HTERT-HM (cell line): ENCODE measurements around a stretch of chr6.

GRCh38 chr6:156279899-156280570 is 497.1 kb upstream of the ARID1B start:
- RRBS = no CpG with 5 or more reads among the region's 5 CpGs

GRCh38 chr6:156395210-156395909 is 381.8 kb upstream of the ARID1B start:
- RRBS = no CpG with 5 or more reads among the region's 9 CpGs

GRCh38 chr6:156688020-156688631 is 89.1 kb upstream of the ARID1B start:
- RRBS = no CpG with 5 or more reads among the region's 11 CpGs

DNA sequence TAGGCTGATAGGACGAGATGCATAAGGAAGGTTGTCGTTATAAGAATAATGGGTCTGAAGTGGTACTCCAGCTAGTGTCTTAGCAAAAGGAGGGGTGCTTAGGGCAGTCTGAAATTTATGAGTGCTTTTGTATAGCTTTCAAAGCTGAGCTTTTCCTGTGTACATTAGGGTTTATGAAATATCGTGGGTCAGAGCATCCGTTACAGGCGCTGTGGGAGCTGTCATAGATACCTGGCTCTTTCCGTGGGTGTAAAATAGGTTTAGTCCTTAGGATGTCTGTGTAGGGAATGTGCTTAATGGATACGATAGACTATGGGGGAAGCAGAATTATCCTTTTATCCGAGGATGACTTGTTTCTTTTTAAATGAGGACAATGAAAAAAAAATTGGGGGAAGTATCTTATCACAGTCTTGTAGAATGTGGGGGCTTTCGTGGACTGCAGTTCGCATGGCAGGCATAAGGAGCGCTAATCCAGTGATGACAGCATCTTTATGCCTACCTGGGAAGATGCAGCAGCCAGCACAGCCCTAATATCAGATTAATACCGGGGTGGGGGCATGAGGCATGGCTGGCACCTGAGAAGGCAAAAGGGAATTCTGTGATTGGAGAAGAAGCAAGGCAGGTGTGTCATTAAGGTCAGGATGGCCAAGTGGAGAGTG is 15.5 kb downstream of the ARID1B start:
- RRBS = no CpG with 5 or more reads among the region's 12 CpGs

GRCh38 chr6:156794824-156795460 is 17.8 kb downstream of the ARID1B start:
- RRBS = no CpG with 5 or more reads among the region's 12 CpGs

DNA sequence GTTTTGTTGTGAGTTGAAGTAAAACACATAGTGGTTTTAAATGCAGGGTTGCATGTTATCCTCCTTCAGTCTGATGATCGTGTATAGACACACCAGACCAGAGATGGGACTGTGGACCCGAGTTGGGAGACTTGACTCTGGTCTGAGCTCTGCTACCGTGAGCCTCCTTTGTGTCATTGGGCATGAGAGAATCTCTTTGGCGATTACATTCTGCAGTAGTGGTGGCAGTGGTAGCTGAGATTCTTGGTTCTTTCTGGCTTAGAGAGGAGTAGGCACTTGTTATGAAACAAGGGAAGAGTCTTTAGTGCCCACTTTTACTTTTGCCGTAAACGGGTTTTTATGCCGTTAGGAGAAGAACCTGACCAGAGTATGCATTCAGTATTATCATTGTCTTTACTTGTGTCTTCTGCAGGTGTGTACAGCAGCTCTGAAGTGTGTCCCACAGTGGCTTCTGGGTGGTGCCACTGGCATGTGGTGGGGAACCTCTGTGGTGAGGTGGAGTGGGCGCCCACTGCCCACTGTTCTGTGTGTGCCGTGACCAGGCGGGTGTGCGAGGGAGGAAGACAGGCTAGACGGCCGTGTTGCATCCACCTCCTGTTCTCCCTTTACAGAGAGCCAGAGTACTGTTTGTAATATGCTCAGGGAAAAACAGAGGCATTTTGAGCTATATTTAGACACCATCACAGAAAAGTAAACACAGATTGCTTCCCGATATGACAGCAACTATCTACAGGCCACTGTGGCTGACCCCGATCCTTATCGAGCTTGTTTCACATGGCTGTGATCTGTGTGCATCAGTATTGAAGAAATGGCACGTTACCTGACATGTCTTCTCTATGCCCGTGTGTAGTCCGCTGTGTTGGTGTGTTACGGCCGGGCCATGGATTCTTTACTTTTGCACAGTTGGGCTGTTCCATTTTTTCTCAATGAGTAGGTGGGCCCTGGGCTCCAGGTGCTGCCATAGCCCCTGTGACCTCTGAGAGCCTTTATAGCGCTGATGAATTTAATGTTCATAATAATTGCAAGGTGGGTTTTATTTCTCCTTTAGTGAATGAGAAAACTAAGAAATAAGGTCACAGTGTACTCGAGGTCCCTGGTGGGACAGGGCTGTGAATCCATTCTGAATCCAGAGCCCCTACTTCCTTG is 45.5 kb downstream of the ARID1B start:
- RRBS = no CpG with 5 or more reads among the region's 23 CpGs

DNA sequence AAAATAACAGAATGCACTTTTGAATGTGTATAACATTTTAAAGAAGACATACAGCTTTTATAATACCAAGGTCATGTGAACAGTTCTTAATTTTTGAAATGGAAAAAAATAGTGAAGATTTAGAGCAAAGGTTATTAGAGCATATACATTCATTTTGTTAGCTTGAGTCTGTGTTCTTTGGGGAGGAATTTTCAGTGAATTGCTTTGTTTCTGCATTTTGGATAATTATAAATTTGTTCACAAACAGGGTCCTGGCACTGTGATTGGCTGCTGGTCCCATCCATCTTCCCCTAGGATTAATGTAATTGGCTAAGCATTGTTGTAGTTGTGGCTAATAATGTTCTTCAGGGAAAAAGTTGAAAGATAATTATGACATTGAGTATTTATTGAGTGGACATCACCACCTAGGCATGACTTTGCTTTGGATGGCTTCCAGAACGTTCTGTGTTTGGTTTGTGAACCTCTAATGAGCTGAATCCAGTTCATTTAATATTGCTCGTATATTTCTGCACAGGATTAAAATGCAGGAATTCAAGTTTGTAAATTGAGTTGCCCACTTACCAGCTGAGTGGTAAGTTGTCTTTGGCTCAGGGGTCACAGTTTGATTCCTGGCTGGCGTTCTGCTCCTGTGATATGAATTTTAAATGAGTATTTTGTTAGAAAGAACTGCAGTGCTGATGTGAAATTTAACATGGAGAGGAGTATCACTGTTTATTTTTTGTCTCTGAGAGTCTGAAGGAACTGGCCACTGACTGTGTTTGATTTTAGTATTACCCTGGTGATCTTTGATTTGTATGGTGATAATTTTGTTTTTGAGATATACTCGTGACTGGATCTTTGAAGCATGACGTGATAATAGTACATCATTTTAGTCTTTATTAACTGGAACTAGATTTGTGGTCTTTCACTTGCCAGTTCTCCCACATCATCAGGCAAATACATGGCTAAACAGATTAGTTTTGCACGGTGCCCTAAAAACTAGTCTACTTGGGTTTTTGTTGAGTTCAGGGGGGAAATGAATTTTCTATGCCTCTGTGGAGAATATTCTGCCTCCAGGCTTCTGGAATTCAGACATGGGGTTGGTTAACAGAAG is 55.2 kb downstream of the ARID1B start:
- RRBS = no CpG with 5 or more reads among the region's 6 CpGs

DNA sequence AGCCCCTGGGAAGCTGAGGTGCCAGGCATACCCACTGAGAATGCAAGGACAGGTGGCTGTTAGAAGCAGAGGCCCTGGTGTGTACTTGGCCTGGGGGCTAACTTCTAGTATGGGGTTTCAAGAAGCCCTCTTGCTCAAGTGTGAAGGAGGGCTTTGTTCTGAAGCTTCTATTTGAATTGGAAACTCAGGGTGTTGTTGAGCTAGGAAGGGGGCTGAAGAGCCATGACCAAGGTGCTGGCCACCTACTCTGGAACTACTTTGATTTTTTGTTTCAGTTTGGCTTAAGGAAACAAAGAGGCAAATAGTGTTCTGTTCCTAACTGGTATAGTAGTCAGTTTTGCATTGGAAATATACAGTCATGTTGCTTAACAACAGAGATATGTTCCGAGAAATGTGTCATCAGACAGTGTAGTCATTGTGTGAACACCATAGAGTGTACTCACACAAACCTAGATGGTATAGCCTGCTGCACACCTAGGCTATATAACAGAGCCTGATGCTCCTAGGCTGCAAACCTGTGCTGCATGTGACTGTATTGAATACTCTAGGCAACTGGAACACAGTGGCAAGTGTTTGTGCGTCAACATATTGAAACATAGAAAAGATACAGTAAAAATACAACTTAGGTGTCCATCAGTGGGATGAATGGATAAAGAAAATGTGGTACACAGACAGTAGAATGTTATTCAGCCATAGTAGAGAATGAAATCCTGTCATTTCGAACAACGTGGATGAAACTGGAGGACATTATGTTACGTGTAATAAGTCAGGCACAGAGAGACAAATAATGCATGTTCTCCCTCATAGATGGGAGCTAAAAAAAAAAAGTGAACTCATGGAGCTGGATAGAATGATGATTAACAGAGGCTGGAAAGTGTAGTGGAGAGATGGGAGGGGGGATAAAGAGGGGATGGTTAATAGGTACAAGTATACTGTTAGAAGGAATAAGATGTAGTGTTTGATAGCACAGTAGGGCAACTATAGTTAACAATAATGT is 80.5 kb downstream of the ARID1B start:
- RRBS = no CpG with 5 or more reads among the region's 5 CpGs

GRCh38 chr6:157216742-157217214 is 106.5 kb downstream of the TMEM242 start:
- RRBS = no CpG with 5 or more reads among the region's 13 CpGs

- RRBS = 2% methylated on average over 26 of the region's 80 CpGs
Observed at GRCh38 chr6:157274047-157274986, 49.0 kb downstream of the TMEM242 start.

- RRBS = no CpG with 5 or more reads among the region's 2 CpGs
Observed at GRCh38 chr6:157307996-157308361, 15.3 kb downstream of the TMEM242 start.

GRCh38 chr6:157312011-157312751 is 11.1 kb downstream of the TMEM242 start:
- RRBS = no CpG with 5 or more reads among the region's 18 CpGs

DNA sequence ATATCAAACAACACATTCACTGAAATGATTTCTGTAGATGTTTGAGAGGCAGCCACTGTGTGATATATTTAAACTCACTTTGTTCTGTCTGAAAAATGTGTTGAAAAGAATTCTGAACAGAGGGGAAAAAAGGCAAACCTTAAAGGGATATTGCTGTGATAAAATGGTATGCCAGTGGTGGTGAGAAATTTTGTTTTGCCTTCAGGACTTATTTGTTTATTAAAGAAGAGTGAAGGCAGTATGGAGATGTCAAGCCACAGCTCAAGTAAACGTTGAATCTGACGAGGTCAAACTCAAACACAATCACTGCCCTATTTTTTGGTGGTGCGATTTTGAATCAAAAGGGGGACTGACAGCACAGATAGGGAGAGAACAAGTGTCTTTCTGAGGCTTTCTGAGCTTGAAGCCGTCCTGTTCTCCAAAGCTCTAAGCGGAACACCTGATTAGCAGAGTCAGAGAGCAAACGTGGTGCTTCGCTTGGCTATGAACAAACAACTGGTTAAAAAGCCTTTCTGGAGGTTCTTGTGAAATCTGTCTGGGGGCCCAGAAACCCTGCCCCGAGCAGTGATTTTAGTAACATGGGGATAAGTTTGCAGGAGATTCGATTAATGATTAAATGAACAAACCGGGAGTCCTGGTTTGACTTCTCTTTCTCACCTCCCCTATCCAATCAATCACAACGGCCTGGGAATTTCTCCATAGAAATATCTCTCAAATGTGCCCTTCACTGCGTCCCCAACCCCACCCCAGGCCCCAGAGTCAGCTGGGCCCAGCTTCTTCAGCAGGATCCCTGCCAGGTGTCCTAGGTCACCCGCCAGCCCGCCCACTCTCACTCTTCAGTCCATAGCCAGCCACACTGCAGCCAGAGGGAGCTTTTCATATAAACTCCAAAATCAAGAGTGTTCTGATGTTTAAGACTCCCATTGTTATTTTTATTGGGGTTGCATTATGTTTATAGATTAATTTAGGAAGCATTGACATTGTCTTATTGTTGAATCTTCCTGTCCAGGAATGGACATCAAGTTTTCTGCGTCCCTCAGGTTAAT is 43.4 kb downstream of the ZDHHC14 start:
- RRBS = no CpG with 5 or more reads among the region's 15 CpGs

- RRBS = no CpG with 5 or more reads among the region's 7 CpGs
Observed at GRCh38 chr6:157433361-157433980, 52.5 kb downstream of the ZDHHC14 start.

- RRBS = 82% methylated on average over 4 of the region's 22 CpGs
Observed at GRCh38 chr6:157592353-157593034, 211.5 kb downstream of the ZDHHC14 start.

- RRBS = no CpG with 5 or more reads among the region's 8 CpGs
Observed at GRCh38 chr6:157632798-157633330, 190.2 kb upstream of the SNX9 start.

GRCh38 chr6:157647336-157648137 is 175.5 kb upstream of the SNX9 start:
- RRBS = no CpG with 5 or more reads among the region's 25 CpGs

- RRBS = 3% methylated on average over 6 of the region's 16 CpGs
Observed at GRCh38 chr6:157756648-157757382, 66.2 kb upstream of the SNX9 start.

- RRBS = no CpG with 5 or more reads among the region's 4 CpGs
Observed at GRCh38 chr6:157813636-157814150, 9.4 kb upstream of the SNX9 start.

- RRBS = no CpG with 5 or more reads among the region's 6 CpGs
Observed at GRCh38 chr6:157904858-157905543, 76.7 kb upstream of the SYNJ2 start.